SEM (cell line): Measurements from ENCODE around the genes KIFC1 and GRM4.

DNA sequence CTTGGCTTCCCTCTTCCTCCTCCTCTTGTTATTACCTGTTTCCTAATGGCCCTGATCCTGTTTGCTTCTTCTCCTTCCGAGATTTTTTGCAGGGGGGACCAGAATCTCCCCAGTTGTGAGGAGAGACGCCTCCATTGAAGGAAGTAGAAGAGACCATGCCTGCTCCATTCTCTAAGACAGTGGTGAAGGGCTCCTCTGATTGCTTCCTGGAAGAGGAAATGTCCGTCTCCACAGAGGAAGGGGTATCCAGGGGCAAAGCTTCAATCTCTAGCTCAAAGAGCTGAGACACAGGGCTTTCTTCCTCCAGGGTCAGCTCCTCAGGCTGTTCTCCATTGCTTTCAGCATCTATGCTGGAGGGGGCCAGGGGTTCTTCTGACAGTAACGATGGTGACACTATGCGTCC lies 1.8 kb upstream of the ZBTB22 start:
- PRO-cap = no peak

GRCh38 chr6:33343780-33344205 lies 14.7 kb upstream of the SMIM40 start:
- PRO-cap = no peak

DNA sequence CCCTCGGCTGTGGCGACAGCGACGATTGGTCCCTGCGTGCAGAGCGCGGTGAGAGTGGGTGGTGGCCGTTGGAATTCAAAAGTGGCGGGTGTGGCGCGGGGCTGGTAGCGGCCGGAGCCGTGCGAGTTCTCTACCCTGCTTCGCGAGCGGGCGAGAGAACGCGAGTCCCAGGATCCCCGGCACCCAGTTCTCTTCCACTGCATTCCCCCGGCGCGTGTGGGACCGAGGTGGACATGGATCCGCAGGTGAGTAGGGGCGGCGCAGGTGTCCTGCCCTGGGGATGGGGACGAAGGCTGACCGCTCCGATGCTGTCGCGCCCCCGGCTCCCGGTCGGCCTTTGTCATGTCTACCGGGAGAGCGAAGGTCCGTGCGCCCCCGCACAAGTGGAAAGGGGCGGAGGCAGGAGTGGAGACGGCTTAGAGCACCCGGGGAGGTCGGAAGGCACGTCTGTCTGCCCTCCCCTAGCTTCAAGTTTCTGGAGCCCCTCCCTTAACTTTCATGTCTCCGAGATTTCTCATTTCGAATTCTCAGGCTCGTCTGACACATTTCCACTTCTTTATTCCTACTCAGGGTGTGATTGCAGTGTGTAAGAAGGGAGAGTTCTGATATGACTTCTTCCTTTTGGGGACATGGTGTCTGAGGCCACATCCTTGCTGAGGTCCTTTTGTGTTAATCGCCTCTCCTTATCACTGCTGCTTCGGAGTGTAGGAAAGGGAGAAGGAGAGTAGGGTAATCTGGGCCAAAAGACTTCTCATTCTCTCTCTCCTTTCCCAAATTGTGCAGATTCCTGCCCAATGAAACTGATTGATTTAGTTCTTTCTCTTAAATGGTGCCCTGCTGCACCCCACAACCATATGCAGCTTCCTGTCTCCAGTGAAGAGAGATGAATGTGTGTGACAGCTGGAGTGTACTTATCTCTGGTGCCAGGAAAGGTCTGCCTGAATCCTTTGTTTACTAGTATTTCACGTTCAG lies at the start of gene KIFC1:
Gene KIFC1 (plus strand): TSS at position 71 of the 972 bp plus-strand sequence.
- PRO-cap = bidirectional peak, plus-strand start at position 78 of the sequence, minus-strand start outside the sequence; bidirectional peak, plus-strand start at position 409 of the sequence, minus-strand start at position 453 of the sequence; unidirectional peak, minus-strand start at position 885 of the sequence

DNA sequence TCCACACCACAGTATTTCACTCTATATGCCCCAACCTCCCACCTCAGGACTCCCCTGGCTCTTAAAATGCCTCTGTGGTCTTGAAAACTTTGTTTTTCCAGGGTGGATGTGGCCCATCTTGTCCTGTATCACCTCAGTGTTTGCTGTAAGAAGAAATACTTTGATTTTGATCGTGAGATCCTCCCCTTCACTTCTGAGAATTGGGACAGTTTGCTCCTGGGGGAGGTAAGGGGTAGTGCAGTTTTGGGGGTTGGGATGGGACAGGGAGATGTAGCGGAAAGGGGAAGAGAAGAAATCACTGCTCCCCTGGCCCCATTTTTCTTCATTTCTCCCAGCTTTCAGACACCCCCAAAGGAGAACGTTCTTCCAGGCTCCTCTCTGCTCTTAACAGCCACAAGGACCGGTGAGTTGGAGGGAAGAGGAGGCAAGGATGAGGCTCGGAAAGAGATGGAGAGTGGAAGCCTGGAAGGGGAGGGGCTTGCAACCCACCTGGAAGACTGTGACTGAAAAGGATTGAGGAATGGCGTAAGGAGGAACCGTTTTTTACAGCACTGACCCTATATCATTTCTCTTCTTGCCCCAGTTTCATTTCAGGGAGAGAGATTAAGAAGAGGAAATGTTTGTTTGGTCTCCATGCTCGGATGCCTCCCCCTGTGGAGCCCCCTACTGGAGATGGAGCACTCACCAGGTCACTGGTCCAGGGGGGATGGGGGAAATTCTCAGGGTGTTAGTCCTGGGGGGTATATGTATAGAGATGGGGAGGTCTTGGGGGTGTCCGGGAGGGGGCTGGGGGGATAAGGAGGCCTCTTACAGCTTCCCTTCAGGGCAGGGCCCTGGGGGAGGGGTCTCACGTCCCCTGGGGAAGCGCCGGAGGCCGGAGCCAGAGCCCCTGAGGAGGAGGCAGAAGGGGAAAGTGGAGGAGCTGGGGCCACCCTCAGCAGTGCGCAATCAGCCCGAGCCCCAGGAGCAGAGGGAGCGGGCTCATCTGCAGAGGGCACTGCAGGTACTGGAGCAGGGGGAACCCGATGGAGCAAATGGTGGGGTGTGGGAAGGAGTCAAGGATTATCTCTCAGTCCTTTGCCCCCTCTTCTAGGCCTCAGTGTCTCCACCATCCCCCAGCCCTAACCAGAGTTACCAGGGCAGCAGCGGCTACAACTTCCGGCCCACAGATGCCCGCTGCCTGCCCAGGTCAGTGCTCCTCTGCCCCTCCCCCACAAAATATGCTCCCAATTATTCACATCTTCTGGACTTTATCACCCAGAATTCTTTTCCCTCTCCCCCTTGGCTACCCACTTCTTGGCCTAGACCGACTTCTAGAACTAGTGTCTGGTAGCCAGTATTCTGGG lies 3.3 kb downstream of the CUTA start:
- PRO-cap = no peak

- PRO-cap = no peak
Measured at GRCh38 chr6:33416870-33417021, 1.2 kb downstream of the CUTA start.

GRCh38 chr6:33423318-33423741 lies 3.5 kb downstream of the SYNGAP1 start:
- PRO-cap = no peak

DNA sequence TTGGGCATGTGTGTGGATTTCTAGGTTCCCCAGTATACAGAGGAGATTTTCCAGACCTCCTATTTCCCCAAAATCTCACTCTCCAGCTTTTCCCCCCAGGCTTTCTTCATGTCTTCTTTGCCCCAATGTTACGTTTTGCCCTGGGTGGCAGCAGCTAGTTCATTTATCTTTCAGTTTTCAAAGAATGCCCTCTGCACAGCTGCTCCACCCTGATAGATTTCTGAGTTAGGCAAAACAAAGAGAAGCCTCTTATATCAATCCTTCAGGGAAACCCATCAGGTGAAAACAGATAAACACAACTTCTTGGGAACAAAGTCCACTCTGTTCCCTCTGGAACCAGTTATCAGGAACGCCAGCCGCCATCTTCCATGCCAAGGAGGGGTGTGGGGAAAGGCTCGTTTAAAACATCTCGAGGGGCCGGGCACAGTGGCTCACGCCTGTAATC lies 33.9 kb downstream of the ZBTB9 start:
- PRO-cap = no peak

- PRO-cap = no peak
Measured at GRCh38 chr6:33686778-33687642, 24.5 kb downstream of the UQCC2 start.

- PRO-cap = no peak
Measured at GRCh38 chr6:33690680-33690975, 20.9 kb downstream of the UQCC2 start.

- PRO-cap = no peak
Measured at GRCh38 chr6:33691799-33692530, 19.5 kb downstream of the UQCC2 start.

DNA sequence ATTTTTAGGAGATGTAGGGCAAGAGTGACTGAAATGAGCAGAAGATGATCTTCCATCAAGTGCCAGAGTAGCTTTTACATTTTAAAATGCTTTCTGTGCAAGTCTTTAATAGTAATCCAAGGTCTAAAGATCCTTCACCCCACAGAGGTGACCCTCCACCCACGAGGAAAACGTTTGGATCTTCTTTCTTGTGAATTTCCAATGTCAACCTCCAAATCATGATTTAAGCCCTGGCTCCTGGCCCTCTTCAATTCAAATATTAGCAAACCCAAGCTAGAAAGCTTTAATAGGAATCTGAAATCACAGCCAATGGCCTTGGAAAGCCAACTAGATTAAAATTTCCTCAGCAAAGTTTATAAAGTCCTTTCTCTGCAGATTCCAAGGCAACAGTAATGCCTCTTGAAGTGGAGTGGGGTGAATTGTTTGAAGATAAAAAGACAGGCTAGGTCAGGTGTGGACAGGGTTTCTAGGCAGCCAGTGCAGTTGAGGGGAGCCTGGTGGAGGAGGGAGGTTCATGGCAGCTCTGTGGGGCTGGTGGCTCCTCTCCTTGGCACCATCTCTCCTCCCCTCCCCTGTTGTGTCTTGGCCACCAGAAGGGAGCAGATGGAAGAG lies 11.9 kb upstream of the UQCC2 start:
- PRO-cap = no peak

GRCh38 chr6:33740039-33740521 lies 6.6 kb downstream of the IP6K3 start:
- PRO-cap = no peak

DNA sequence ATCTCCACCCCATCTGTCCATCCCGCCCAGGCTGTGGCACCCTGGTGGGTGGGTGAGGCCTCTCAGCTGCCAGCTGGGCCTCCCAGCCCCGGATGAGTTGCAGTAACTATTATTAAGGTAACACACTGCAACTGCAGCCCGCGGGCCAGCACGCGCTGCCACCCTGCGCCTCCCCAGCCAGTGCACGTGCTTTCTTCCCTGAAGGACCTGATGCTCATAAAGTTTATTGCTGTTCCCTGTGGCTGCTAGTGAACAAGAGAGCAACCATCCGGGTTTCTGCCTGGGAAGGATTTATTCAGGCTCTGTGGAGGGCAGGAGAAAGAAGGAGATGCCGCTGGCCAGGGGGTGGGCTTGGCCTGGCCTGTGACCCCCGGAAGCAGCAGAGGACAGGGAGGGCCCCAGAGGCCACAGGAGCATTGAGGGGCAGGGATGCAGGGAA lies 1.7 kb downstream of the IP6K3 start:
- PRO-cap = no peak

GRCh38 chr6:33776793-33777224 lies 12.1 kb downstream of the LEMD2 start:
- PRO-cap = no peak

- PRO-cap = no peak
Measured at GRCh38 chr6:33786402-33786869, 2.5 kb downstream of the LEMD2 start.

GRCh38 chr6:33824289-33824743 lies 20.5 kb upstream of the MLN start:
- PRO-cap = no peak

- PRO-cap = no peak
Measured at GRCh38 chr6:33886514-33887326, 82.9 kb upstream of the MLN start.

GRCh38 chr6:34145451-34146269 lies at the start of gene GRM4:
GRM4 (minus strand) TSS chr6:34146087.
- PRO-cap = no peak

DNA sequence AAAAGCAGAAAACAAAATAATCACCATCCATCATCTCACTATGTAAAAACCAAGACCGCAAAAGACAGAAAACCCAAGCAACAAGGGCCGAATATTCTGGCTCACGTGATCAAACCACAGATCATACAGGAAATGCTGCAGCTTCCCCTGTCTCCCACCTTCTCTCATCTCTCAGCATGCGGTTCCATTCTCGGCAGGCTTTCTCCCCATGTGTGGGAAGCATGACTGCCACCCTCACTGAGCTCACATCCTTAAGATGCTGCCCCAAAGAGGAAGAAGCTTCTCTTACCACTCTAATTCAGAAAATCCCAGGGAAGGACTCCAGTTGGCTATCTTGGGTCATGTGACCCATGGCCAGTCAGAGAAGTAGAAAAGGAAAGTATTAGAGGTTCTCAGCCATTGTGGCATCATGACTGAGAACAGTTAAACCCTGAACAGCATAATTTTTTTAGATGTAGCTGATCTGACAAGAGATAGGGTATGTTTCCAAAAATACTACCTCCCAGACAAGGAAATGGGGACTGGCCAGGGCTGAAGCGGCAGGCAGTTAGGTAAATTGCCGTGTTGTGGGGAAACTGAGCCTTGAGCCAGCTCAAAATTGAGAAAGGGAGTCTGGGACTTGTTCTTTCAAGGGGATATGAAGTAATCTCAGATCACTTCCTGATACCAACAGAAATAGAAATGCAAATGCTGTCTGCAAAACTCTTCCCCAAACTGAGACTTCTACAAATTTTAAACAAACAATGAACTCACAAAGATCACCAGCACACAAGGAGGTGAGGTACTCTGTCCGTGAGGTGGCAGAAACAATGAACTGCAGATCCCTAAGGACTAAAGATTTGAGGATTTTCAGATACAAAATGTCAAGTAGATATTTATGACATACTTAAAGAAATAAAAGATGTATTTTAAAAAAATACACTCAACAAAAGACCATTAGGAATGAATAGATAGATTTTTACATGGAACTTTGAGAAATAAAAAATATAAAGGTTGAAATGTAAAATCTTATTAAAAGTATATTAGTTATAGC lies 37.1 kb upstream of the GRM4 start:
- PRO-cap = bidirectional peak, plus-strand start at position 399 of the sequence, minus-strand start at position 227 of the sequence

GRCh38 chr6:34227726-34228251 lies 8.9 kb upstream of the HMGA1 start:
- PRO-cap = no peak